Pericardium fibroblast (primary cell): Measurements from ENCODE around the genes PTRHD1 and RAB10.

- RAMPAGE, long total RNA = no peak
These were observed 796 bp downstream of the ITSN2 start for GRCh38 chr2:24359503-24359976.

DNA sequence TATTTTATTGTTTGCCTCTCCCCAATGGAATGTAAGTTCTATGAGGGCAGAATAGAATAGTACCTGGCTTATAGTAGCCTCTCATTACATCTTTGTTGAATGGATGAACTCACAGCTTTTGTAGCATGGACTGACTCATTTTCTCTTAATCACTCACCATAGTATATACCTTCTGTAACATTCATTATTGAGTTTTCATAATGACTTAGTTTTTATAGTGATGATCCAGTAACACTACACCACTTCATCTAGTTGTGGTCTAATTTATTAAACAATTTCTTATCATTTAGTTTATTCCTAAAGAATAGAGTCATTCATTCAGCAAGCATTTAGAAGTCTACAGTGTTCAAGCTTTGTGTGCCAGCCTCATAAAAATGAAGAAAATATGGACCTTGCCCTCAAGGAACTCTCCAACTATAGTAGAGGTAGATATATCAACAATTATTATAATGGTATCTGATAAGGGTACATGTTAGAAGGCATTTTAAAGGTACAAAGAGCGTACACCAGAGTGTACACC, 31.0 kb downstream of the NCOA1 start:
- RAMPAGE, long total RNA = no peak

GRCh38 chr2:24538951-24539627, 48.0 kb downstream of the NCOA1 start:
- RAMPAGE, long total RNA = no peak

DNA sequence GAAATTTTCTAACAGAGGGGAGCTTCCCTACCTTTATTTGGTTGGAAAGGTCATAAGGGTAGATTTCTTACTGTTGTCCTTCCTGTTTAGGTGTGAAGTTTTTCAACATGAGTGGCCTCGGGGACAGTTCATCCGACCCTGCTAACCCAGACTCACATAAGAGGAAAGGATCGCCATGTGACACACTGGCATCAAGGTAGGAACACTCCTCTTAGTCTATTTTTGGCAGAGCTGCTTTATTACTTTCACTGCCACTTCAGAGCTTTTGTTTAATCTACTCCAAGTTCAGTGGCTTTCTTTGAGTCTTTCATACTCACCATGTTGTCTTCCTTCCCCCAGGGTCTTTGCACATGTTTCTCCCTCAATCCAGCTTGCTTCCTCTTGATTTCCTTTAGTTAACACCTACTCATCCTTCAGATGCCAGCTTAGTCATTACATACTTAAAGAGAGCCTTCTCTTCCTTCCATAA, 134.6 kb downstream of the PTRHD1 start:
- RAMPAGE, long total RNA = no peak

DNA sequence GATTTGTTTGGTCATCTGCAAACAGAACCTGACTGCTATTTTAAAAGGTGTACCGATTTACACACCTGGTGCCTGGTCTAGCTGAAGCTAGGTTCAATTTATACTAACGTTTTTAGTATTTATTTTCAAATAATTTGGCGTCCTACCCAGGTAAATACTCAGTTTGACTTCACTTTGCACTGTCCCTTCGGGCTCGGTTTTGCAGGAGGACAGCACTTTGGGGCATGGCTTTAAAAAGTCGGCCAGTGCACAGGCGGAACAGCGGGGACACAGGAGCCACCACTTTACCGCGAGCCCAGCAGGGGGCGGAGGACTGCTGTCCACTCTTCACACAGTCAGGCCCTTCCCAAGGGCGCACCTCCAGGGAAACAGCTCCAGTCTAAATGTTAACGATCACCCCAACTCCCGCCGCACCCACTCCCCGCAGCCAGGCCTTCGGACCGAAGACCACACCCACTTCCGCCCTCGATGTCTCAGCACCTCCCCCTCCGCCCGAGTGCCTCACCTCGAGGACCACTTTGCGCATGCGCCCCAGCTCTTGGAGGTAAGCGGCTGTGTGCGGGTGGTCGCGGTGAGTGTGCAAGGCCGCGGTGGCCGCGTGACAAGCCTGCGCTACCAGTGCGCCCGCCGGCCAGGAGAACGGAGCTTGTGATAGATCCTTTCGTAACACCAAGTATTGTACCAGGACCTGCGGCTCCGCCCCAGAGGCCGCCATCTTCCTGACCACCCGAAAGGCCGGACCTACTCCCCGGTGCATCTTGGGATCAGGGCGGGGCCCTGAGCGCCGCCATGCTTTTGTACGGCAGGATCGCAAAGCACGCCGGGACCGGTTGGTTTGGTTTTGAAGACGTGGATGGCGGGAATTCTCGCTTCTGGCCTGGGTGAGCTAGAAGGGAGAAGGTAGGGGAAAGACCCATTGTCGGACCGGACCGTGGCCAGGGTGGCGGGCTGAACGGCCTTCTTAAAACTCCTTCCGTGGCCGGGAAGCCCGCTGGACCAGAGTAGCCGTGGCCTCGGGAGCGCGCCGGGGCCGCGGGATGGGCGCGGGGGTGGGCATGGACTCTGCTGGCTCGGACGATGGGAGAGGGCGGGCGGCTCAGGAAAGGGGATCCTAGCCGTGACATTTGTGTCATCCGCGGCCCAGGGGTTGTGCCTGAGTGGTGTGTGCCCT, at the start of gene PTRHD1:
Gene PTRHD1 (minus strand): TSS at position 771 of the 1,171 bp plus-strand sequence.
- RAMPAGE, long total RNA = start-site peak on the minus strand centred at position 737 of the sequence, 34 bp wide, 487 and 1,216 reads in 2 replicates; start-site peak on the plus strand centred at position 805 of the sequence, 67 bp wide, 17 and 20 reads in 2 replicates

DNA sequence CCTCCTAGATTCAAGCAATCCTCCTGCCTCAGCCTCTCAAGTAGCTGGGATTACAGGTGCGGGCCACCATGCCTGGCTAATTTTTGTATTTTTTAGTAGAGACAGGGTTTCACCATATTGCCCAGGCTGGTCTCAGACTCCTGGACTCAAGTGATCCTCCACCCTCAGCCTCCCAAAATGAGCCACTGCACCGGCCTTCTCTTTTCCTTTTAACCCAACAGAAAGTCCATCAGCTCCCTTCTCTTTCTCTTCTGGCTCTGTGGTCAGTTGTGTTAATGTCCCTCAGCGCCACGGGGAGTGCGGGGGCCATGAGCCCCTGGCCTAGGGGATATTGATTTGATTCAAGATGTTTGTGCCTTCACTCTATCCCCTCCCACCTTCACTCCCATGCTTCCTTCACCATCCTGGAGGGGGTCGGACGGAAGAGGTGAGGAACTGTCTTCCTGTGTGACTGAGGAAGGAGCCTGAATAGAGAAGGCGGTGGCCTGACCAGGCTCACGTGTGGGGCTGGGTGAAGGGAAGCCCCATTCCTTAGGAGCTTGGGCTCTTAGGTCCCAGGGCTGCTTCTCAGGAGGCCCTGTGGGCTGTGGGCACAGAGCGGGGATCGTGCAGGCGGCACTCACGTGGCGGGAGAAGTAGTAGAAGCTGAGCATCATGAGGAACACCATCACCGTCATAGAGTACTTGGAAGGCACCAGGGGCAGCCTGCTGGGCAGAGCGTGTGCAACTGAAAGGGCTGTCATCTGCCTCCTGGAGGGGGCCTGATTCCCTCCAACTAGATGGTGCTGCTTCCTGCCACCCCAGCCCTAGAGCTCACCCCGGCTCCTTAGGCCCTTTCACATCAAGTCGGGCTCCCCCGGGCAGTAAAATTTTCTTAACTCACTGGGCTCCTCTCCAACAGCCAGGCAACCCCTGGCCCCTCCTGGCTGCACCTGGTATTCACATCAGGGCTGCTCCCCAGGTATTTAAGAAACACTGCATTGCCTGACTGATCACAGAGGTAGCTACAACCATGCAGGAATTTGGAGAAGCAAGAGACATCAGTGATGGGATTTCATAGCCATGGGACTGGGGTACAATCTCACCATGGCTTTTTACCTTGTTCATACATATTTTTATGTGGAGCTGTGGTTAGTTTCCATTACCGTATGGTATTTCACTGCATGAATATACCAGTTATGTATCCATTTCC, 32.6 kb downstream of the CENPO start:
- RAMPAGE, long total RNA = no peak

DNA sequence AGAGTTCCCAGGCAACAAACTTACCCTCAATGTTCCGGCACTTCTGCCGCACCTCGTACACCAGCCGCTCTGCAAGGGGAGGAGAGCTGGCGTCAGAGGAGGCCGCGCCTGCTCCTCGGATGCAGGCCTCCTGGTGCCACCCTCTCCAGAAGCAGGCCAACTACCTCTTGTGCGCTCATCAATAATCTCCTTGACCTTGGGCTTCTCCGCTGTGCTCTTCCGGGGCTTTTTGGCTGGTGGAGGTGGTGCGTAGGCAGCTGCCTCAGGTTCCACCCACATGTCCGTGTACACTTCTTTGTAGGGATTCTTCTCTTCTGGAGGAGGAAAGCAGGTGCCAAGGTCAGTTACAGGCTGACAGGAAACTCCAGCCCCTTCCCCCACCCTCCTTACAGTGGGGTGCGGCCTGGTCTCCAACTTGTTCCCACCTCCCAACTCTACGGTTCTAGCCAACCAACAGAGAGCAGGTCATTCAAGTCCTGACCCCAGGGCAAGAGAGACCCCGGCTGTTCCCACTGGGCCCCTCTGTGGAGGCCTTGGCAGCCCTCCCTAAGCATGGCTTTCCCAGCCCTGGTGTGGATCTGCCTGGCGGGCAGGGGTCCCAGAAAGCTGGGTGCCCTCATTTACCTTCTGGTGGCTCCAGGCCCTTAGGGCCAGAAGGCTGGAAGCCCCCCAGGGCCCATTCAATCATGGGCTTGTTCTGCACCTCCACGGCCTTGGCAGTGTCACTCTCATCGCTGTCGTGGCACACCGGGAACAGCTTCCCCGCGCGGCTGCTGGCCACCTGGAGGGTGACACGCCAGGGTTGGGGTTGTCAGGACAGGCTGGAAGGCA, 77.8 kb upstream of the POMC start:
- RAMPAGE, long total RNA = no peak

DNA sequence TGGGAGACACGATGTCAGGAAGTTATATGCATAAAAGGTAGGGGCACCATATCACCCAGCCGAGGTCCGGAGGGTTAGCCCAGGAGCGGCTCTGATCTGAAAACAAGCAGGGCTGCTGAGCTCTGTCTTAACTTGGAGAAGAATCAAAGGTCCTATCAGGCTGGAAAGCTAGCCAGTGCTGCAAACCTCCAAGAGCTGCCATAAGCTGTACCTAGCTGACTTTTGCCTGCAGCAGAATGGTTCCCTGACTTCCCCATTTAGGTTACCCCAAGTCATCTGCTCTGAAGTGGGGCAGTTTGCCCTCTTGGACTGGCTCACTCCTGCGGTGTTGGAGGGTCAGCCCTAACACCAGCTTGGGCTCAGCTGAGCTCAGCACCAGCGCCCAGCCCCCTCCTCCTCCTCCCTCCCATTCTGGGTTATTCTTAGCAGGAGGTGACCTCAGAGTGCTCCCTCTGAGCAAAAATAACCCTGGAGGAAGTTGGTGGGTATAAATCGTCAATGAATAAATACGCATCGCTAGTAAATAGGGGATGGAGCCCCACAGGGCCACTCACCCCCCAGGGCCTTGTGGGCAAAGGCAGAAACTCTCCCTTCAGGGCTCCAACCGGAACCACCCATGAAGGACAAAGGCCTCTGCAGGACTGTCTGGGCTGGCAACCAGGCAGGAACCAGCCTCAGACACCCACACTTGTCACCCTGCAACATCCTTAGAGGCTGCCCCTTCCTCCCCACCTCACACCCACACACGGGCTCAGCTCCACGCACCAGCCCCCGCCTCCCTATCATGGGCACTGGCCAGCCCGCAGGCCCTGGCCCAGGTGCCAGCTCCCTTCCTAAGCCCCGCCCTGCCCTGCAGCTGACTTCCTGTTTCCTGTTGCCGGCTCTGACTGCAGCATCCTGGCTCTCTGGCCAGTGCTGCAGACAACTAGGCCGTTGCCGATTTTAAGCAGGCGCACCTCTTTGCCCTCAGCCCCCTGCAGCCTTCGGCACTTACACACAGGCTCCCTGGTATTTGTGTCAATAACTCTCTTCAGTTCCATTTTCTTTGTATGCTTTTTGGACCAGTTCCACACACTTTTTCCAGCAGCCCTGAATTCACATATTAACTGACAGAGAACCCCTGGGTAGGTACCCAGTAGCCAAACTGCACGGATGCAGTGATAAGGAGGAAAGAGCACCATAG, 46.8 kb downstream of the DNMT3A start:
- RAMPAGE, long total RNA = no peak

GRCh38 chr2:25305056-25305794, 36.5 kb downstream of the DNMT3A start:
- RAMPAGE, long total RNA = no peak

- RAMPAGE, long total RNA = no peak
These were observed 20.3 kb upstream of the DNMT3A start for GRCh38 chr2:25361899-25362508.

- RAMPAGE, long total RNA = no peak
These were observed 77.2 kb upstream of the DNMT3A start for GRCh38 chr2:25418942-25419357.

DNA sequence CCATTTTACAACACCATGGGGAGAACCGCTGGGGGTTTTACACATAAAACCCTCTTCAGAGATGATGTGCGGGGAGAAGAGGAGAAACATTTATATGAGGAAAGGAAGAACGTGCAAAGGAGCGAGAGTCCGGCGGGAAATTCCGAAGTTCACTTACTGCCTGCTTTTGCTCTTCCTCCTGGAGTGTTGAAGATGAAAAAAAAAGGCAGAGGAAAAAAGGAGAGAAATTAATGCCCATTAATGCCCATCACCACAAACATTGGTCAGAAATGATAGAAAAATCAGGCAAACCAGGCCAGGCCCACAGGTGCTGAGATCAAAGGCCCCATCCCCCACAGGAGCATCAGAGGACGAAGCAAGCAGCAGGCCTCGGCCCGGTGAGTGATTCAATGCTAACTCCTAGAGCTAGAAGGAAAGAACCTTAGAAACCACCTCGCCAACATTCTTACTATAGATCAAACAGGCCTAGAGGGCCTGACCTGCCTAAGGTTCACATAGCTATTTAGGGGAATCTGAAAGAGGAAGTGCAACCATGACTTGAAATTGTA, 77.7 kb upstream of the DNMT3A start:
- RAMPAGE, long total RNA = no peak

- RAMPAGE, long total RNA = no peak
These were observed 67.2 kb upstream of the DTNB start for GRCh38 chr2:25740379-25741249.

GRCh38 chr2:26032926-26033924, 659 bp upstream of the RAB10 start:
- RAMPAGE, long total RNA = no peak

DNA sequence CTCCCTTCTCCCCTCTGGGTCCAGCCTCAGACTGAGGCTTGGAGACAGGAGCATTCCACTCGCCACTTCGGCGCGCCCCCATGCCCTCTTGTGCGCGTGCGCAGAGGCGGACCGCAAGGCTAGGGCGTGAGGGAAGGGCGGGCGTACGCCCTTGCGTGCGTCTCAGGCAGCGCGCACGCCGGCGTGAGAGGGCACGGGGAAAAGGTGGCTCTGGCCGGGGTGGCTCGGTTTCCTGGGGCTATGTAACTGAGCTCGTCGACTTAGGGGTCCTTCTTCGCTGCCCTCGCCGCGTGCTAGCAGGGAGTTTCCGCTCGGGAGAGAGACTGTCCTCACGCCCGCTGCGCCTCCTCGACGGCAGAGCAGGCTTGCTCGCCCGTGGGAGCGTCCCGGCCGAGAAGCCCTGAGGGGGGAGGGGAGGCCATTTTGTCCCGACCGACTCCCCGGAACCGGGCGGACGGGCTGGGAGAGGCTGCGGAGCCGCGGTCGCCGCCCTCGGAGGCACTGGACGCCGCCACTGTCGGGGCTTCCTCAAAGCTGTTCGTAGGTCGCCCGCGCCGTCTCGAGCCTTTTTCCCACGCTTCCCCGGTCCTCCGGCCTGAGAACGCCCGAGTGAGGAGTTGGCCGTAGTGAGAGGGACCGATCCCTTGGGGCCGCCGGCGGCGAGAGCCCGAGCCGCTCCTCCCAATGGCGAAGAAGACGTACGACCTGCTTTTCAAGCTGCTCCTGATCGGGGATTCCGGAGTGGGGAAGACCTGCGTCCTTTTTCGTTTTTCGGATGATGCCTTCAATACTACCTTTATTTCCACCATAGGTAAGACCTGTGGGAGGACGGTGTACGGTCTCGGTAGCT, at the start of gene RAB10:
Gene RAB10 (plus strand): TSS at position 160 of the 850 bp plus-strand sequence.
- RAMPAGE, long total RNA = start-site peak on the plus strand centred at position 191 of the sequence, 34 bp wide, 755 and 381 reads in 2 replicates

GRCh38 chr2:26185411-26185691, 12.5 kb downstream of the GAREM2 start:
- RAMPAGE, long total RNA = no peak

- RAMPAGE, long total RNA = no peak
These were observed 10.4 kb downstream of the HADHA start for GRCh38 chr2:26233934-26234591.

GRCh38 chr2:26347739-26348651, 1.4 kb upstream of the ADGRF3 start:
- RAMPAGE, long total RNA = no peak

GRCh38 chr2:26393009-26393863, 8.5 kb upstream of the DRC1 start:
- RAMPAGE, long total RNA = no peak

DNA sequence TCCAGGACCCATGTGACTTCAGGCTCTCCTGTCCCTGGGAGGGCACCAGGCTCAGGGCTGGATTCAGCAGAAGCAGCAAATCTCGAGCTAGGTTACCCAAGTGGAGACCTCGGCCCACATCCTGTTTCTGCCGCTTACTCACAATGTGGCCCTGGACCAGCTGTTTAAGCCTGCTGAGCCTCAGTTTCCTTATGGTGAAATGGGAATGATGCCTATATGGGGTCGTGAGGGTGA, 71.3 kb downstream of the OTOF start:
- RAMPAGE, long total RNA = no peak